T-cell (primary cell): ENCODE data around the genes C1orf146 and DNTTIP2.

- PRO-cap, 7 experiments = no peak in any of the 7 experiments
Observed at GRCh38 chr1:91680394-91681112, 179.9 kb downstream of the CDC7 start.

GRCh38 chr1:91682938-91683895 lies 182.6 kb downstream of the CDC7 start:
- PRO-cap, 7 experiments = no peak in any of the 7 experiments

- PRO-cap, 7 experiments = no peak in any of the 7 experiments
Observed at GRCh38 chr1:91707586-91708291, 178.2 kb downstream of the TGFBR3 start.

GRCh38 chr1:91757832-91758086 lies 128.2 kb downstream of the TGFBR3 start:
- PRO-cap, 7 experiments = no peak in any of the 7 experiments

- PRO-cap, 7 experiments = no peak in any of the 7 experiments
Observed at GRCh38 chr1:91792039-91792443, 93.9 kb downstream of the TGFBR3 start.

DNA sequence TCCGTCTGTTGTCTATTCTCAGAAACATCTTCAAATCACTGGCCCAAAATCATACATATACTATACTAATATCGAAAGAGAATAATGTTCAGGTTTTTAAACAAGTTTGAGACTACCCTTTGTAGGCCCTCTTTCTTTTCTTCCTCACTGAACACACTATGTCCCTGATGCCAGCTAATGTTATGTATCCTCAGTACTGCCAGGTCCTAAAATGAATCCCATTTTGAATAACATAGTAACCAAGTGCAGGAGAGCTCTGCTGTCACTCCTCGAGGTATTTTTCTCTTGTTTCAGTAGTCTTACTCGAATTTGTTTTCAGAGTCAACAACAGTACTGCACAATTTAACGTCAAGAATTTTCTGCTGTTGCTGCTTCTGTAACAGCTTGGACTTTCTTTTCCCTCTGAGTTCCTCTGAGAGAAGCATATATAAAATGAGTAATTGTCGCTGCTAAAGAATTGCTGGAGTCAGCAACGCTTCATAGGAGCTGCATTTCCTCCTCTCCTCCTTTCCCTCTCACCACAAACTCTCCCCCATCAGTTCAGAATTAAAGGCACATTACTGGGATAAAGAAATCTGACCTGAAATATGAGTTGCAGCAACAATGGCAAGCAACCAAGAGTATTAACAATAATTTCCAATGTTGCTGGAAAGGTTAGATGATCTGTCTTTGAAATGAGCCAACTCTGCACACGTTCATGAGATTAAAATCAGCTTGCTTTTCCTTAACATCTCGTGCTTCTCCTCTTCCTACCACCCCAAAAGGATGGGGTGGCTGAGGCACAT lies 90.5 kb downstream of the TGFBR3 start:
- PRO-cap, 7 experiments = no peak in any of the 7 experiments

GRCh38 chr1:92030847-92031188 lies 1.0 kb downstream of the EPHX4 start:
- PRO-cap, 7 experiments = peak in 1 of 7 experiments; most common minus-strand start chr1:92031036 (in 1)

- PRO-cap, 7 experiments = no peak in any of the 7 experiments
Observed at GRCh38 chr1:92217658-92218041, at the start of gene C1orf146. Gene C1orf146, plus strand, starts transcription at chr1:92217915.

DNA sequence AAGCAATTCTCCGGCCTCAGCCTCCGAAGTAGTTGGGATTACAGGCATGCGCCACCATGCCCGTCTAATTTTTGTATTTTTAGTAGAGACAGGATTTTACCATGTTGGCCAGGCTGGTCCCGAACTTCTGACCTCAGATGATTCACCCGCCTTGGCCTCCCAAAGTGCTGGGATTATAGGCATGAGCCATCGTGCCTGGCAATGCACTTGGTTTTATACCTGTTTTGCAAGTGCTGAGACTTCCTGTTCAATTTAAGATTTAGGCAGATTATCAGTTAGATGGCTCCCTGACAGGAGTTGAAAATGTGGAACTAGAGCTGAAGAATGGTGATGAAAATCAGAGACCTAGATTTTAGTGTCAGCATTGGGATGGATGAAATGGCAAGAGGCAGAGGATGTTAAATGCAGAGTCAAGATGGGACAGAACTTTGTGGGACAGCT lies 60.6 kb downstream of the RPAP2 start:
- PRO-cap, 7 experiments = no peak in any of the 7 experiments

- PRO-cap, 7 experiments = no peak in any of the 7 experiments
Observed at GRCh38 chr1:92542089-92542691, 55.5 kb upstream of the GFI1 start.

GRCh38 chr1:92886917-92887351 lies 55.1 kb downstream of the RPL5 start:
- PRO-cap, 7 experiments = no peak in any of the 7 experiments

DNA sequence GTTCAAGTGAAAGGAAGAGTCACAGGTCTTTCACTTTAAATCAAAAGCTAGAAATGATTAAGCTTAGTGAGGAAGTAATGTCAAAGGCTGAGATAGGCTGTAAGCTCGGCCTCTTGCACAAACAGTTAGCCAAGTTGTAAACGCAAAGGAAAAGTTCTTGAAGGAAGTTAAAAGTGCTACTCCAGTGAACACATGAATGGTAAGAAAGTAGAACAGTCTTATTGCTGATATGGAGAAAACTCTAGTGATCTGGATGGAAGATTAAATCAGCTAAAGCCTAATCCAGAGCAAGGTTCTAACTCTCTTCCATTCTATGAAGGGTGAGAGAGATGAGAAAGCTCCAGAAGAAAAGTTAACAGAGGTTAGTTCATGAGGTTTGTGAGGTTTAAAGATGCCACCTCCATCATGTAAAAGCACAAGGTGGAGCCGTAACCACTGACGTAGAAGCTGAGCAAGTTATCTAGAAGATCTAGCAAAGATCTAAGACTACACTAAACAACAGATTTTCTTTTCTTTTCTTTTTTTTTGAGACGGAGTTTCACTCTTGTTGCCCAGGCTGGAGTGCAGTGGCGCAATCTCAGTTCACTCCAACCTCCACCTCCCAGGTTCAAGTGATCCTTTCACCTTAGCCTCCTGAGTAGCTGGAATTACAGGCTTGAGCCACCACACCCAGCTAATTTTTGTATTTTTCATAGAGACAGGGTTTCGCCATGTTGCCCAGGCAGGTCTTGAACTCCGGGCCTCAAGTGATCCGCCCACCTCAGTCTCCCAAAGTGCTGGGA lies 19.9 kb upstream of the DIPK1A start:
- PRO-cap, 7 experiments = peak in 7 of 7 experiments; most common plus-strand start position 541 of the sequence (in 4); most common minus-strand start position 357 of the sequence (in 6)

- PRO-cap, 7 experiments = no peak in any of the 7 experiments
Observed at GRCh38 chr1:93330884-93331229, 14.8 kb upstream of the DR1 start.

DNA sequence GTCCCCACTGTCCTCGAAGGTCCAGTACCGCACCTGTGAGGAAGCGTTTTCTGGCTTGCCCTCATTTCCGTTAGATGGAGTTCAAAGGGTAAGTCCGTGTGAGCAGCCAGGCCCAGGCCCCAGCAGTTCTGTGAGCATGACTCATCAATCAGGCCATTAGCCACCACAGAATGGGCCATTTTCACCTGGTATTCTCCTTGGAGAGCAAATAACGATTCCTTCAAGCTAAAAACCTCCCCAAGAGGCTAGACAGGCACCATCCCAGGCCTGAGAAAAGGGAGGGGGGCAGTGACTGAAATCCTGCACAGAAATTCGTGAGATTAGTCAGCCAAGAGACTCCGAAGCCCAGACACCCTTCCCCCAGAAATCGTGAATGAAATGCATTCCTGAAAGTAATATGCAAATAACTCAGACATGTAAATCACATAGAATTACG lies 66.0 kb downstream of the BCAR3 start:
- PRO-cap, 7 experiments = no peak in any of the 7 experiments

DNA sequence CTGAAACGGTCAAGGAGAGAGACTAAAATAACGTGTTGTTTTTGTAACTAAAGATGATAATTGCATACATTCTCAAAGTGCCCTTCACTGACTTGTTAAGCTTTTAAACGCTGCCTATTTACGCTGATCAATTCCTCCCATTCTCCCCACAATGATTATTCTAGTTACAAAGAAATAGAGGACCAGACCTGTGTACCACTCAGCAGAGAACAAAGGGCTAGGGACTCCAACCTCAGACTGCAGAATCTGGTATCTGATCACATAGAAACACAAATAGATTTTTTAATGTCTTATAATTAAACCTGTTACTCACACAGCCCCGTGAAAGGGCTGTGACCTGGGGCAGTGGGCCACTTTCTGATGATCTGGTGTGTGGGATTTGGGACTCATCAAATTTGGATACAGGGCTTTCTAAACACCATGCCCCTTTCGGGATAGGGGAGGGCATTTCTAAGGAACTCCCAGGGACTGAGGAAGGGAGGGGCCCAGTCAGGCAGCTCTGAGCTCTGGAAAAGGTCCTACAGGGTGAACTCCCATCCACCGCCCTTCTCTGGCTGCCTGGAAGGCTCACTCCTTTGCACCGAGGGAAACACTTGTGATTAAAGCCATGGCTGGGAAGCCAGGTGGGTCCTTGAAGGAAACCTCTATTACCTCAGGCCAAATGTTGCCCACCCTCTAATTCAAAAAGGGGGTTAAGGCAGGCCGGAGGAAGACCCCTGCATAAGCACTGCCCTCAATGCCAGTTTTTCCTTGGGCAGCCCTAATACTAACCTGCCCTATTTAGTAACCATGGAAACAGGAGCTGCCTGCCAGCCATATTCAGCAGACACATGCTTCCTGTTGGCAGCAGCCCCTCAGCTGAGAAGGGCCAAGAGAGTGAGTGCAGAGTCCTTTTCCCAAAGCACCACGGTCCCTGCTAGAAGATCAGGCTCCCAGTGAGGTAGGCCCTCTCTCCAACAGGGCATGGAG lies 65.0 kb downstream of the BCAR3 start:
- PRO-cap, 7 experiments = no peak in any of the 7 experiments

DNA sequence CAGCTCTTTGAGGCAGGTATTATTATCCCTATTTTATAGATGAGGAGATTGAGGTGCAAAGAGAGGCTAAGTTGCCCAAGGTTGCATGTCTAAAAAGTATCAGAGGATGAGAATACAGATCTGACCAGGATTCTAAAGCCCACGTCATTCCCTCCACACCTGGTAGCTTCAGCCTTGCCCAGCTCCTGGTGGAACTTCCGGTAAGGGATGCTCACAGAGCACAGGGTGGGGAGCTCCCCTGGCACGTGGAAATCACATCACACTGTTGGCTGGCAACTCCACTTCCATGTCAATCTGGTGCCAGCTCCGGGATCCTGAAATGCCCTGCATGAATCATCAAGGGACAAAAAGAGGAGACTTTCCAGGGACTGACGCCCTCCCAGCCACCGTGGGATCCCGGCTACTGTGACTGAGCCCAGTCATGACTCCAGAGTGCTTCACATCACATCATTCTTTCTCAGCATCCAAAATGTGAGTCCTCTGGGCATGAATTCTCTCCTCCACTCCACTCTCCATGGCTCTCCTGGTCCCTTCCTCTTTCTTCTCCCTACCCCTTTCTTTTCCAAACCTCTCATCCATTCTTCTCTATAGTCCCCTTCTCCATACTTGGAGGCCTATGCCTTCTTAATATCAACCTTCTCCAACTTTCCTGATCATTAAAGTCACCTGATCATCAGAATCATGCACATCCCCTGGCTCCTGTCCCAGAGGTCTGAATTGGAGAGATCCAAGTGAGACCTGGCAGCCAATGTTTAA lies 12.5 kb upstream of the BCAR3 start:
- PRO-cap, 7 experiments = no peak in any of the 7 experiments

DNA sequence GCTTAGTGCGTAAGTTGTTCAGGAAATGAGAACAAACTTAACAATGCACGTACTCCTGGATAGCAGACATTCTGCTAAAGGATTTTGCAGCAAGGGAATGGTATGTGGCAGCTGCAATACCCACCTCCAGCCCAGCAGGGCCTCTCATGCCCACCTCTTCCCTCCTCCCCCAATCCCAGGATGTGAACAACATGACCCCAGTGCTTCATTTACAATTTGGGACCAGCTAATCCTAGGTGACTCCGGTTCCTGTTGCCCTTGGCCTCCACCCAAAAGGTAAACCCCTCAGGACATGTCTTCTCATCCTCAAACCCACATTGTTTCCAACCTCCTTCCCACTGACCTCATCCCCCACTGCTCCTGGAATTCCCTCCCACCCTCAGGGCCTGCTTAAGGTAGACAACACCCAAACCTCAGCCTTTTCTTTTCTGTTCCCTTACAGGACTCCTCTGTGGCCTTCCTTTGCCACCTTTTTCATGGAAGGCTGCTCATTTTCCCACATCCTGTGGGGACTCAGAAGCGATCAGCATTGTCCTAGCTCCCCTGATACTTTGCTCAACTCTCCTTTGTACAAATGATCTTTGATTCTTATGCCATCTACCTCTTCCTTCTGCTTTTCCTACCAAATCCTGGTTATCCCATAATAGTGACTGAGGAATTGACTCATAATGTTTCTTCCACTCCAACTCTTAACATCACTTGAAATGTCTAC lies 98.2 kb upstream of the BCAR3 start:
- PRO-cap, 7 experiments = no peak in any of the 7 experiments

DNA sequence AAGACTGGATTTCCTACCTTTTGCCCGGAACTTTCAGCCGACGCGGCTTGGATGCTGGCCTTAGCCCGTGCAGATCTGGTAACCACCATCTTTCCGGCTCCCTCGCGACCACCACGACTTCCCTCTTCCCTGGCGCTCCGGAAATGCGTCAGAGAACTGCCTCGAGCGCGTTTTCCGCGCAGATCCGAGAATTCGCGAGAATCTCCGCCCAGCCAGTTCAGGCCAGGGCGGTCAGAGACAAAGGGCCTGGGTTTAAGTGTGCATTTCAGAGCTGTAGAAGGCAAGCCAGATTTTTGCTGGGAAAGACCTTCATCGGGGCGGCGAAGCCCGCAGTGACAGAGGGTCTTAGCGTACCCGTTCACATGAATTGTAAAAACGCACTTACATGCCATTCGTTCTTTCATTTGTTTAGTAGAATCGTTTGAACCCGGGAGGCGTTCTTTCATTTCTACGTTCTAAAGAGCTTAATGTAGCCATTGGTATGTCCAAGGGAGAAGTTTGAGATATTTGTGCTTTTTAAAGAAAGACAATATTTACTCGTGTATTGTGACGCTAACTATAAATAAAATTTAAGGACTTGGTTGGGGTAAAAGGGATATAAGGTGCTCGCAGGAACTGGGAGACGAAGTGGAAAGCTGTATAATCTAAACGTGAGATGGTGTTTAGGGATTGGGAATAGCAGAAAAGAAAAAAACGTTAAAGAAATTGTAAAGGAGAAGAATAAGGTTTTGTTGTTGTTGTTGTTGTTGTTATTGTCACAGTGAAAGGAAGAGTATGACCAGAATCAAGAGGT lies at the start of gene DNTTIP2:
Gene DNTTIP2, minus strand, starts transcription at position 147 of the 793 bp plus-strand sequence.
- PRO-cap, 7 experiments = peak in 7 of 7 experiments; most common plus-strand start position 215 of the sequence (in 5); most common minus-strand start position 100 of the sequence (in 3)

DNA sequence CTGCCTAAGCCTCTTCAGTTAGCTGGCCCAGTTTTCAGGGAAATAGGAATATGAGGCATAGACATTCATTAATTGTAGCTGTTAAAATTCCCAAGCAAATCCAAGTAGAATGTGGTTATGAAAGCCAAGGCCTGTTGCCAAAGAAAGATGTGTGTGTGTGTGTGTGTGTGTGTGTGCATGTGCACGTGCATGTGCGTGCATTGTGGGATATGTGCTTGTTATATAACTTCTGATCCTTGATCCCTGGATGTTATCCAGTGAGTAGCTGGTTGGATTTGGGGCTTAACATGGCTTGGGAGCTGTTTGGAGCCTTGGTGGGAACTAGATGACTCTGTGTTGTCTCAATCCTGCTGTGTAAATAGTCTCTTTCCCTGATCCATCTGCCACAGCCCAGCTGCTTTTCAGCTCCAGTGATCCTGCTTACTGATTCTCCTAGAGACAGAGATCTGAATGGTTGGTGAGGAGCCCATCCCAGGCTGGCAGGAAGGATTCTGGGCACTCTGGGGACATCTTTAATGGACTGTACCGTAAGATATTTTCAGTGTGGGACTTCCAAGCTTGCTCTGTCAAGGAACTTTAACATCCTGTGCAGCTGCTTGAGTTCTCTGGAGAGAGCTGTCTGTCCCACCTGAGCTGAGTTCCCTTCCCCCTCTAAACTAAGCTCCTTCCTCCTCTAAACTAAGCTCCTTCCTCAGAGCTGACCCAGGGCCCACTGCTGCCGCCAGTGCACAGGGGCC lies 70.7 kb upstream of the GCLM start:
- PRO-cap, 7 experiments = no peak in any of the 7 experiments

DNA sequence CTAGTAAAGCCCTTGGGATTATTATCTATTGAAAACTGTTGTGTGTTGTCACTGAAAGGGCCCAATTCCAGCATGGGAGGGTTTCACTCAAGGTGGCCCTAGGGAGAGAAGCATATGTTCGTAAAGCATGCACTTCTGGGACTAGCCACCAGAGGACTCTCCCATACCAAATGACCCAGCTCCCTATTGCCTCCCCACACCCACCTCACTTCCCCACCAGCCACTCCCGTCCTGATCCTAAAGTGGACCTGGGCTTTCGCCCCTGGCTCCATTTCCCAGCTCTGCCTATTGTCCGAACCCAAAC lies 59.5 kb downstream of the ABCA4 start:
- PRO-cap, 7 experiments = no peak in any of the 7 experiments